HTERT-HM (cell line): Measurements from ENCODE around the gene ZNF26.

- RRBS = 1% methylated on average over 37 of the region's 78 CpGs
These were observed at the start of gene ZNF26 for GRCh38 chr12:132986163-132987112. Gene ZNF26 (plus strand): TSS chr12:132986367.

DNA sequence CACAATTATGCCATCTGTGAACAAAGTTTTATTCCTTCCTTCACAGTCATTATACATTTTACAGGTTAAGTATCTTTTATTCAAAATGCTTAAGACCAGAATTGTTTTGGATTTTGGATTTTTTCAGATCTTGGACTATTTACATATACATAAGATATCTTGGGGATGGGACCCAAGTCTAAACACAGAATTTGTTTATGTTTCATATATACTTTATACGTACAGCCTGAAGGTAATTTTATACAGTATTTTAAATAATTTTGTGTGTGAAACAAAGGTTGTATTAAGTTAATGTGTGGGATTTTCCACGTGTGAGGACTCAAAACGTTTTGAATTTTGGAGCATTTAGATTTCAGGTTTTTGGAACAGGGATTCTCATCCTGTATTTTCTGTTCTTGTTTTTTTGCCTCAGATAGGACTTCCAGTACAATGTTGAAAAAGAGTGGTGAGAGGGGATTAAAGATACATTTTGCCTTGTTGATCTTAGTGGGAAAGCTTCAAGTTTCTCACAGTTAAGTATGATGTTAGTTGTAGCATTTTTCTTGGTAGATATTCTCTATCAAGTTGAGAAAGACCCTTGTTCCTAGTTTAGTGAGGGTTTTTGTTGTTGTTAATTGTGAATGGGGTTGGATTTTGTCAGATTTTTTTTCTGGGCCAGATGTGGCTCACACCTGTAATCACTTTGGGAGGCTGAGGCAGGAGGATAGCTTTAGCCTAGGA, 3.4 kb downstream of the ZNF26 start:
- RRBS = no CpG with 5 or more reads among the region's 3 CpGs

DNA sequence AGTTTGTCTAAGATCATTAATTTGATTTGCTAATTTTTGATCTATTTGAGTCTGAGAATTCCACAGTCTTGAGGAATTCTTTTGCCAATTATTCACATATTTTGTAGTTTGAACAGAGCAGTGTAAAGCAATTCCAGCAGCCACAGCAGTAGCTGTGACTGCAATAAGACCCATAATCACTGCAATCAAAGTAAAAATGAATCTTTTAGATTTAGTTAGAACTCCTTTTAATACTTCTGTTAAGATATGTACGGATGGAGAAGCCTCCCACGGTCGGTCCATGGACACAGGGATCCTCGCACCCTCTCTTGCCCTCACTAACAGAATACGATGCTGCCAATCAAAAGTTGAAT, 11.3 kb downstream of the ZNF140 start:
- RRBS = no CpG with 5 or more reads among the region's 5 CpGs

- RRBS = no CpG with 5 or more reads among the region's 7 CpGs
These were observed 11.7 kb downstream of the ZNF891 start for GRCh38 chr12:133118151-133118912.